GM19239 (cell line): ENCODE data around the genes ZNF624 and TNFRSF13B.

GRCh38 chr17:16490984-16491730 is 836 bp downstream of the LRRC75A start:
- RRBS = 2% methylated on average over 13 of the region's 34 CpGs

GRCh38 chr17:16652871-16654366 is at the start of gene ZNF624:
Gene ZNF624, minus strand, starts transcription at chr17:16653850.
- RRBS = 2% methylated on average over 28 of the region's 67 CpGs

- RRBS = no CpG with 5 or more reads among the region's 14 CpGs
Measured at GRCh38 chr17:16832656-16833204, 139.2 kb downstream of the TNFRSF13B start.

- RRBS = 7% methylated on average over 4 of the region's 14 CpGs
Measured at GRCh38 chr17:16971912-16972431, at the start of gene TNFRSF13B. Gene TNFRSF13B, minus strand, starts transcription at chr17:16972118.

GRCh38 chr17:17029064-17029574 is 13.1 kb upstream of the MPRIP start:
- RRBS = no CpG with 5 or more reads among the region's 11 CpGs

- RRBS = no CpG with 5 or more reads among the region's 5 CpGs
Measured at GRCh38 chr17:17047181-17048129, 5.2 kb downstream of the MPRIP start.

DNA sequence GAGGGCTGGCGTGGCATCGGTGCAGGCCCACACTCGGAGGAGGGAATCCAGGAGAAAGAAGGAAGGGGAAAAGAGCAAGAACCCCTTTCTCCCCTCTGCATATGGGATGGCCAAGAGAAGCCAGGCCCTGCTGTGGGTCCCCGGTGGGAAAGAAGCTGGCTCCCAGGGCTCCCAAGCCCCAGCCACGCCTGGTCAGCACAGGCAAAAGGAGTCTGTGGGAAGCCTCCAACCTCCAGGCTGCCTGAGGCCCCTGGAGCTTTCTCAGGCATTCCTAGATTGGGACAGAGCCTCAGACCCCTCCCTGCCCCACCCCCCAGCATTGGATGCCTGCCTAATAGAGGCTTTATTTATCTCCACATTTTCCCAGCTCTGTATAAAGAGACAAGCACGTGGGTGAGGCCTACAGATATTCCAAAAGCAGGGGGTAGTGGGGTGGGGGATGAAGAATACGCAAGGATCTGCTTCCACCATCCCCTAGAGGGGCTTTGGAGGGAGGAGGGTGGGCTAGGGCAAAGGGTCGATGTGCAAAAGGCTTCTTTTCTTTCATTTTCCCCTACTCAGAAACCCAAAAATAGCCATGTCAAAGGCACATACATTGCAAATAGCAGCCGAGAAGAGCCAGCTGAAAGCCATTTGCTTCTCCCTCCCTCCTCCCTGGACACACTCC is 56.4 kb downstream of the MPRIP start:
- RRBS = no CpG with 5 or more reads among the region's 9 CpGs

- RRBS = no CpG with 5 or more reads among the region's 5 CpGs
Measured at GRCh38 chr17:17126133-17126466, 80.0 kb downstream of the PLD6 start.

DNA sequence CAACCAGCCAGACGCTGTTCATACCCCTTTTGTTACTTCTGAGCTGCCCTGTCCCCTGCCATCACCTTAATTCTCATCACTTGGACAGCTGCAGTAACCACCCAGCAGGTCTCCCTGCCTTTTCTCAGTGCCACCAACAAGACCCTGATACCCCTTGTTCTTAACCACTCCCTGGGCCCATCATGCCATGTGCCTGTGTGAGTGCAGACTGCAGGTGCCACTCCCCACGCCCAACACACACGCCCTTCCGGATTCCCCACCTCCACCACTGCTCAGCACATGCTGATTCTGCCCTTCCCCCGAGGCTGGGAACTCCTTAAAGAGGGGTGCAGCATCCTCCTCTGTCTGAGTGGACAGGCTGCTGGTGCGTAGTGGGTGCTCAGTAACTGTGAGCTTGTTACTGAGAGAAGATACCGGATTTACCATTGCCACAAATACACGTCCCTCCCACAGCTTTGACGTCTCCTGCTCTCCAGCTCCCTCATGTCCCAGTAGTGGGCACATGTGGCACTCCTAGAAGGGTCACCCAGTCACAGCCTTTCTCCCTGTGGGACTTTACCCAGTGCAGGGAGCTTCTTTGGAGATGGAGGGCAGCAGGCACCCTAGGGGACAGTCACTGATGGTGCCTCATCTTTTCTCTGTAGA is 52.3 kb downstream of the PLD6 start:
- RRBS = no CpG with 5 or more reads among the region's 9 CpGs

DNA sequence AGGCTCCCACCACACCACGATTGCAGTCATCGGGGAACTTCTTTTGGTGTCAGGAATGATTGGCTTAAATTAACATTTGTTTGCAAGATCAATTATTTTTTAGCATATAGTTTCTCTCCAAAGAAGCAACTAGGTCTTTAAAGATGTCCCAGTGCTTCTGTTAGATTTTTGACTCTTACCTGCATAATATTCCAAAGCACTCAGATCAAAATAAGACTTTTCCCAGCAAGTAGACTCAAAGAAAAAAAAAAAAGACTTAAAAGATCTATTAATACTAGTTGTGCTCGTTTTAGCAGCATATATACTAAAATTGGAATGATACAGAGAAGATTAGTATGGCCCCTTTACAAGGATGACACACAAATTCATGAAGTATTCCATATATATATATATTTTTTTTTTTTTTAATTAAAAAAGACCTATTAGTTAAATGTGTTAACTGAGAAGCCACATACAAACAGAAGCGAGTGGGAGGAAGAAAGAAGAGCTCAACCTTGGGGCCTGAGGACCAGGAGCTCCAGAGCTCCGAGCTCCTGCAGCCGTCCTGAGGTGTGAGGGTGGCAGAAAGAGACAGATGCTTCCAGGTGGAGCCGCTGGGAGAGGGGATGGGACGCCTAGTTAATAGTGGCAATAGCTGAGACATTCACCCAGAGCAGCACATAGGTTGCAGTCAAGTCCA is 36.2 kb downstream of the PLD6 start:
- RRBS = no CpG with 5 or more reads among the region's 8 CpGs

DNA sequence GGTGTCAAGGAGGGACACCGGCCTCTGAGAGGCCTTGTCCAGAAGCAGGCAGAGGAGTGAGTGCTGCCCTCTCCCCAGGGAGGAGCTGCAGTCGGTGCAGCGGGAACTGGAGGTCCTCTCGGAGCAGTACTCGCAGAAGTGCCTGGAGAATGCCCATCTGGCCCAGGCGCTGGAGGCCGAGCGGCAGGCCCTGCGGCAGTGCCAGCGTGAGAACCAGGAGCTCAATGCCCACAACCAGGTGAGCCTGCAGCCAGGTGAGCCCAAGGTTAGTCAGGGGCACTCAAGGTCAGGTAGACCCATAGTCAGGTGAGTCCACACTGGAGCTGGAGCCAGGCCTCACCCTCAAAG is 32.3 kb downstream of the PLD6 start:
- RRBS = no CpG with 5 or more reads among the region's 10 CpGs

- RRBS = no CpG with 5 or more reads among the region's 12 CpGs
Measured at GRCh38 chr17:17182087-17182628, 24.0 kb downstream of the PLD6 start.

DNA sequence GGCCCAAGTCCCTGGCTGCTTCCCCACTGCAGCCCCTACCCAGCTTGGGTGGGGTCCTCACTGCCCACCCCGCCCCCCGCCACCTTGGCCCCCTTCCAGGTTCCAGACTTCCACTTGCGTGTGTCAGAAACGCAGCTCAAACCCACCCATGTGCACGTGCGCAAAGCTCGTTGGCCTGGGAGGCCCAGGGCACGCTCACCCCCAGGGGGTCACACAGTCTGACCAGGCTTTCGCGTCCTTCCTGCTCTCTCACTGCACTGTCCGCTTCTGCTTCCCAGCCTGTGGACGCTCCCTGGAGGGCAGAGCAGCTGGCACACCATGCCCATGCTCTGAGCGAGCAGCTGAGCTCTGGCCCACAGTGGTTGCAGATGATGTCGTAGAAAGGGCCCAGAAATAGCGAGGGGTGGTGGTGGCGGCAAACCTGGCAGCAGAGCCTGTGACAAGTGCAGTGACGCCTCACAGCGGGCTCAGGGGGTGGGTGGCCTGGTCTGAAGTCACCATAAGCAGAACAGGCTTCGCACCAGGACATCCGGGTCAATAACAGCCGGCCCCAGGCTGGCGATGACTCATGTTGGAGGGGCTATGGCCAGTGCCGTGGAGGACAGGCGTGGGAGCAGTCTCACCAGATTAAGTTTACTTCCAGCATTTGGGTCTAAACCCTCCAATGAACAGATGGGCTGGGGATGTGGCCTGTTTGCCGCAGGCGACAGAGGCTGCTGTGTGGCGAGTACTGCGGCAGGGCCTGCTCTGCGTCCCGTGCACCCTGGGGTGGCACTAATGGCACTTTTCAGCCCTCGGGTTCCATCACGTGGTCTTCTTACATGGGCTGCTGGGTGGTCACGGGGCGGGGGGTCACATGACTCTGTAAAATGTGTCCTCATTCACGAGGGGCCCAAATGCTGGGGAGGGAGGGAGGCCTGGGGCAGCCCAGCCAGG is 48.9 kb downstream of the NT5M start:
- RRBS = no CpG with 5 or more reads among the region's 35 CpGs

GRCh38 chr17:17363650-17364914 is 60.9 kb downstream of the NT5M start:
- RRBS = no CpG with 5 or more reads among the region's 21 CpGs

- RRBS = no CpG with 5 or more reads among the region's 11 CpGs
Measured at GRCh38 chr17:17492402-17493049, 3.7 kb downstream of the RASD1 start.

- RRBS = no CpG with 5 or more reads among the region's 17 CpGs
Measured at GRCh38 chr17:17526287-17526785, 30.1 kb upstream of the RASD1 start.

DNA sequence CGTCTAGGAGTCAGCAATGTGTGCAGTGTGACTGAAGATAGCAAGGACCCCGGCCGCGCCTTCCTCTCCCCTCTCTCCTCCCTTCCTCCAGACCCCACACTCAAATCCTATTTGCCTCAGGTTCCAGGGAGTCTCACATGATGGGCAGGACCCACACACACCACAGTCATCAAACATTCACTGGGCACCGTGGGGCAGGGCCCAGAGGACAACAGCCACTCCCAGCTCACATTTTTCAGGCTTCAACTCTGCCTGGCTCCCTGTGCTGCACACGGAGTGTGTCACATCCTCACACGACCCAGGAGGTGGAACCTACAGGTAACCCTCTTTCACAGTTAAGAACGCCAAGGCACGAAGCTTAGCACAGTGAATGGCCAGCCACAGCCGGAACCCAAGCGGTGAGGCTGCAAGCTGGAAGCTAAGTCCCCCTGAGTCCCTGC is 30.5 kb downstream of the PEMT start:
- RRBS = no CpG with 5 or more reads among the region's 11 CpGs

- RRBS = no CpG with 5 or more reads among the region's 5 CpGs
Measured at GRCh38 chr17:17569573-17570077, 21.9 kb downstream of the PEMT start.

DNA sequence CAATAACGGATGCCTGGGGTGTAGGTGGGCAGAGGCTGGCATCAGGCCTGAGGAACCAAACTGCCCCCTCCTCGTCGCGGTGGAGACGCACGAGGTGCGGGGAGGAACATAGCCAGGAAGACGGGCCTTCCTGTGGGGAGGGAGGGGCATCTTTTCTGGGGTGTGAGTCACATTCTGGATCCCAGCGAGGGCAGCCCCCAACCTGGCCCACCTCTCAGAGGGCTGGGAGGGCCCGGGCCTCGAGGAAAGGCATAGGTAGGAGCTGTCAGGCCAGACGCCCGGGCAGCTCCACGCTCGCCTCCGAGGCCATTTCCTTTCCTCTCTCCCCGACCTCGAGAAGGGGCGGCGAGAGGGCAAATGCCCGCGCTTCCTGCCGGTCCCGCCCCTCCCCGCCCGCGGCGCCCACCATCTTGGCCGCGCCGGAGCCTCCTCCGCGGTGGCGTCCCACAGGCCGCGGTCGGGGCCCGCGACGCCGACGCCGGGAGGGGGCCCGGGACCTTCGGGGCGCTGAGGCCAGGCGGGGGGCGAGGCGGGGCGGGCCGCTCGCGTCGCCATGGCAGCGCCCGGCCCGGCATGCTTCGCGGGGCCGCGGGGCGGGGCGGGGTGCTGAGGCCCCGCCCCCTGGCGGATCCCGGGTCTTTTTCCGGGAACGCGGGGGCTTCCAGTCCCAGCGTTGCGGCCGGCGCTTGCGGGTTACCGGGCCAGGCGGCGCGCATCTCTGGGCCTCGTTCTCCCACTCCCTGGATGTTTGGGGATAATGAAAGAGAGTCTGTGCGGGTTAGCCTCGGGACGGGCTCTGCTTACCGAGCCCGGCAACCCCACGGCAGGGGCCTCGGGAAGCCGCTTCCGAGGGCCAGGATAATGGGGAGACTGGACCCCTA is 13.2 kb downstream of the RAI1 start:
- RRBS = 3% methylated on average over 55 of the region's 88 CpGs

- RRBS = no CpG with 5 or more reads among the region's 8 CpGs
Measured at GRCh38 chr17:17713650-17714320, 32.5 kb downstream of the RAI1 start.